ENCODE data around the genes SYT10 and ALG10.

DNA sequence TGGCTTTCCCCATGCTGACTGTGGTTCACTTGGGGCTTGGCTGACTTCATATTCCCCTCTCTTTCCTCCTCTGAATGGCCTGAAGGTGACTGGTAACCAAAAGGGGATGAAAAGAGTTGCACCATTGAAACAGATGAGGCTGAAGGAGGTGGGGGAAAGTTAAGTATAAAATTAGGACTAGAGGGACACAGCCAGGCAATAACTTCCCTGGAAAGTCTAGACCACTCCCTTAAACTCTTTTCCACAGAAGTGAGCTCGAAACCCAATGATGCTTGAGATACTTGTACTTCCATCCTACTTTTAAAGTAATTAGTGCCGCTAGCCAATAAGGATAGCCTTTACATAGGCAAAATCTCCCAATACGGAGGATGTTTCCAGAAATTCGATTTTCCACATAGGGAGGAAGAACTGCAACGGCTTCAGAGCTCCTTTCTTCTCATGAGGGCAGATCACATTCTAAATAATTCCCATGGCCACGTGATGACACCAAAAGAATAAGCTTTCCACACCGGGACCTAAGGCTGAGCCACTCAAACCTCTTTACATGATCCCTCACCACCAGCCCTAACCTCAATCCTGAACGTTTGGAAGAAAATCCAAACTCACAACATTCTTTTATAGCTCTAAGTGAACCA lies 1.2 kb downstream of the CAPRIN2 start:
- RRBS, 2 experiments: no CpG with 5 or more reads among the region's 8 CpGs

GRCh38 chr12:31103439-31104178 lies 29.9 kb downstream of the DDX11 start:
- RRBS, 2 experiments: no CpG with 5 or more reads among the region's 23 CpGs

GRCh38 chr12:31229435-31229964 lies 96.5 kb downstream of the SINHCAF start:
- RRBS, 2 experiments: no CpG with 5 or more reads among the region's 7 CpGs

DNA sequence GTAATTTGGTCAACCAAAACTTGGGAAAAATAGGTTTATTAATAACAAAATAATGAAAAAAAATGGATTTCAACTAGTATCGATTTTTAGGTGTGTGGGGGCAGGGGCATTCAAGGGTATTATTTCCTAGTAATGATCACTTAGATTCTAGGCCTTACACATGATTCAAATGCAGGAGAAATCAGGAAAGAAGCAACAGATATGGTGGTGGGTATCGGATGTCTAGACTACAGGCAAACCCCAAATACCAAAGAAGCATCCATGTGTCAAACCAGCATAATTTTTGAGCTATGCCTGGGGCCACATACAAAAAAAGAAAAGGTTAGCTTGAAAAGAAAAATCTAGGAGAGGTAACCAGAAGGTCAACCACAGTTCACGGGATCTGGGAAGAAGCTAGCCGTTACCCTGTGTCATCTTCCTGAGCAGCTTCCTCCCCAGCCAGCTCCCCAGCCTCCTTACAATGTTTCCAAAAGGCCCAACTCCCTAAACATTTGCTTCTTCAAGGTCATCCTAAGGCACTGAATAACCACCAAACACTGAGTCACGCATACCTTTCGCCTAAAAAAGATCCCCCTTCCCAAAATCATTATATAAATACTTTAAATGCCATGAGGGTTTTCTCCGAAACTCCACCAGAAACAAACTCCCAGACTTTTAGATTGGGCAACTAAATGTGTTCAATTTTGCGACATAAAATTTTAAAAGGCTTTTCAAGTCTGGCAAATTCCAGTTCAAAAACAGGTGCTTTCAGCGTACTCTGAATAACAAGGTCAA lies 3.1 kb downstream of the SINHCAF start:
- RRBS, 2 experiments: no CpG with 5 or more reads among the region's 9 CpGs

GRCh38 chr12:31324532-31324735 lies 1.5 kb downstream of the SINHCAF start:
- RRBS, 2 experiments: under 1% methylated on average over 10 of the region's 22 CpGs

GRCh38 chr12:31324736-31325794 lies 885 bp downstream of the SINHCAF start:
- RRBS, 2 experiments: under 1 to 1% methylated on average over 42 of the region's 108 CpGs

DNA sequence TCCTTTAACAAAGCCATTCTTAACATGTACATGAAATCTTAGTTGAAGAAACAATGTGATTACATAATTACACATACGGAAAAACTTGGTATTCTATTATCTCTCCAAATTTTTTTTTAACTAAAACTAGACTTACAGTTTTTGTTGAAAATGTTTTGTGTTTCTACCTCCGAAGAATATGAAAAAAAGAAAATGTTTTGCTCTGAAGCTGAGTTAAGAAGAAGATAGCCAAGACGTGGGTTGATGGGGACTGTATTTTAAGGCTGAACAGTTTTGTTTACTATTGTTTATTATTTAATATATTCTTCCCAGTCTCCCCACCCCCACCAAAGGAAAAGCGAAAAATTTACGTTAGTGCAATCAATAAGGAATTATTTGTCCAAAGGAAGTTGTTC lies 1.7 kb downstream of the DENND5B start:
- RRBS, 2 experiments: no CpG with 5 or more reads among the region's 5 CpGs

- RRBS, 2 experiments: no CpG with 5 or more reads among the region's 8 CpGs
Observed at GRCh38 chr12:31630094-31630528, 29.4 kb upstream of the ETFBKMT start.

DNA sequence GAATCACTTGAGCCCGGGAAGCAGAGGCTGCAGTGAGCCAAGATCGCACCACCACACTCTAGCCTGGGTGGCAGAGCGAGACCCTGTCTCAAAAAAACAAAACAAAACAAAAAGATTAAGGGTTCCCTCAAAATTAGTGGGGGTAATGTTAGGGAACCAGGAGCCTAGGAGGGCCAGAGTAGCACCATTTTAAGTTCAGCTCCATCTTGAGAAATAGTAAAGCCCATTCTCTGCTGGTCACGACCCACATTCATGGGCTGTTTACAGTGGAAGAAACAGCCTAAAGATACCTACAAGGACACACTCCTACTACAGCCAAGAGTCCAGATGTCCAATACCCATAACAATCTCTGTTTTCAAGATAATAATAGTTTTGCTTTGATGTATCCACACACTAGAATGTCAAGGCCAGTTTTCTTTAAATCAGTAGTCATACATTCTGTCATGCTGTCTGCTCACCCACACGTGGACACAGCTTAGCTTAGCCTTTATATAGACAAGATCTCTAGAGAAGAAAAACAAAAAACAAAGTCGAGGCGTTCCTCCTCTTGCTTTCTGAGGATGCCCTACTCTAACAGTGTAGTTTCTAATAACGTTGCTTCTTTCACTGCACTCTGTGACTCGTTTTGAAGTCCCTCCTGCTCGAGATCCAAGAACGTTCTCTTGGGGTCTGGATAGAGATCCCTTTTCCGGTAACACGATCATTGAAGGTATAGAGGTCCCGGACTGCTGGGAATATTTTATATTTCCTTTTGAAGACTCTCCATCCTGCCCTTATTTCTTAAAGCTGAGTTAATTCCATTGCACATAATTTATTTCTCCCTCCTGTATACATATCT lies 17.9 kb upstream of the ETFBKMT start:
- RRBS, 2 experiments: no CpG with 5 or more reads among the region's 14 CpGs

- RRBS, 2 experiments: no CpG with 5 or more reads among the region's 9 CpGs
Observed at GRCh38 chr12:31960571-31961488, 1.6 kb downstream of the RESF1 start.

DNA sequence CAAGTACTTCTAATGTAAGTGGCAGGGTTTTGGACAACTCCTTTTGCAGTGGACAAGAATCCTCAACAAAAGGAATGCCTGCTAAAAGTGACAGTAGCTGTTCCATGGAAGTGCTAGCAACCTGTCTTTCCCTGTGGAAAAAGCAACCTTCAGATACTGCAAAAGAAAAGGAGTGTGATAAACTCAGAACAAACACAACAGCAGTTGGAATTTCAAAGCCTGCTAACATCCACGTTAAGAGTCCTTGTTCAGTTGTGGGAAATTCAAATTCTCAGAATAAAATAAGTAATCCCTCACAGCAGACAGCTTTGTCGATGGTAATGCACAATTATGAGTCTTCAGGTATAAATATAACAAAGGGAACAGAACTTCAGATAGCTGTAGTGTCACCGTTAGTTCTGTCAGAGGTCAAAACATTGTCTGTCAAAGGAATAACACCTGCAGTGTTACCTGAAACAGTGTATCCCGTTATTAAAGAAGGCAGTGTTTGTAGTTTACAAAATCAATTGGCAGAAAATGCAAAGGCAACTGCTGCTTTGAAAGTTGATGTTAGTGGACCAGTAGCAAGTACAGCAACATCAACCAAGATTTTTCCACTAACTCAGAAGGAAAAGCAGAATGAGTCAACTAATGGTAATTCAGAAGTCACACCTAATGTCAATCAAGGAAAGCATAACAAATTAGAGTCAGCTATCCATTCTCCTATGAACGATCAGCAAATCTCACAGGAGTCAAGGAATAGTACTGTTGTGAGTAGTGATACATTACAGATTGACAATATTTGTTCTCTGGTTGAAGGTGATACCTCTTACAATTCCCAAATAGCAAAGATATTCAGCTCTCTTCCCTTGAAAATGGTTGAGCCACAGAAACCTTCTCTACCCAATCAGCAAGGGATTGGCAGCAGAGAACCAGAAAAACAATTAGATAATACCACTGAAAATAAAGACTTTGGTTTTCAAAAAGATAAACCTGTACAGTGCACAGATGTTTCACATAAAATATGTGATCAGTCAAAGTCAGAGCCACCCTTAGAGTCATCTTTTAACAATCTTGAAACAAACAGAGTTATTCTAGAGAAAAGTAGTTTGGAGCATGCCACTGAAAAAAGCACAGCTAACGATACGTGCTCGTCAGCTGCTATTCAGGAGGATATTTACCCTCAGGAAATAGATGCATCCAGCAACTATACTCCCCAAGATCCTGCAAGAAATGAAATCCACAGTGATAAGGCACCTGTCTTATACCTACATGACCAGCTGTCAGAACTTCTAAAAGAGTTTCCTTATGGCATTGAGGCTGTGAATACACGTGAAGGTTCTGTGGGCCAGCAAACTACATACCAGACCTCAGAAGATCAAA lies 24.1 kb downstream of the RESF1 start:
- RRBS, 2 experiments: no CpG with 5 or more reads among the region's 9 CpGs

- RRBS, 2 experiments: no CpG with 5 or more reads among the region's 1 CpG
Observed at GRCh38 chr12:32450862-32451194, 51.5 kb downstream of the FGD4 start.

- RRBS, 2 experiments: no CpG with 5 or more reads among the region's 5 CpGs
Observed at GRCh38 chr12:32502559-32503082, 103.3 kb downstream of the FGD4 start.

DNA sequence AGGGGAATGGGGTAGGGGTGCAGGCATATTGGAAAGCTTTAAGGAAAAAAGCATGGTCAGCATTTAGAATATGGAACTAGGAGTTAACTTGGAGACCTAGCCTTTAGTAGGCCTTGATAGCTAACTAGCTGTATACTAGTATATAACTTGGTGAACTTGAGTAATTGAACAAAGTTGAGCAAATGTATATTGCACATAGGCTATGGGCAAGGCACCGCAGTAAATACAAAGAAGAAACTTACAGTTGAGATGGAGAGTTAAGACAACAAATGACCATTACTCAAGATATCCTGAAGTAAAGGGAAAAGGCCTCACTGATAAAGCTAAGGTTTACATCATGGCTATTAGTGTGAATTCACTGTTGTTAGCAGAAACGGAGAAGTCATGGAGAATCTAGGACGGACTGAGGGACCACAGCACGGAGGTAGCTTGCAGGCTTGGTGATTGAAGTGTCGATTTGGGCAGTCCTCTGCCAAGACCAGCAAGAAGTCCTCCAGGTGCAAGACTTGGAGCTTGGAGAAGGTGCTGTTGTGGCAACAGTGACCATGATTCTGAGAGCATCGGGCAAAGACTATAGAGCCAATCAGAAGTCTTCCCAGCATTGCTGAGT lies 90.9 kb upstream of the DNM1L start:
- RRBS, 2 experiments: no CpG with 5 or more reads among the region's 6 CpGs

- RRBS, 2 experiments: no CpG with 5 or more reads among the region's 9 CpGs
Observed at GRCh38 chr12:32615572-32616082, 63.5 kb upstream of the DNM1L start.

- RRBS, 2 experiments: no CpG with 5 or more reads among the region's 11 CpGs
Observed at GRCh38 chr12:32756222-32756777, 603 bp upstream of the YARS2 start.

DNA sequence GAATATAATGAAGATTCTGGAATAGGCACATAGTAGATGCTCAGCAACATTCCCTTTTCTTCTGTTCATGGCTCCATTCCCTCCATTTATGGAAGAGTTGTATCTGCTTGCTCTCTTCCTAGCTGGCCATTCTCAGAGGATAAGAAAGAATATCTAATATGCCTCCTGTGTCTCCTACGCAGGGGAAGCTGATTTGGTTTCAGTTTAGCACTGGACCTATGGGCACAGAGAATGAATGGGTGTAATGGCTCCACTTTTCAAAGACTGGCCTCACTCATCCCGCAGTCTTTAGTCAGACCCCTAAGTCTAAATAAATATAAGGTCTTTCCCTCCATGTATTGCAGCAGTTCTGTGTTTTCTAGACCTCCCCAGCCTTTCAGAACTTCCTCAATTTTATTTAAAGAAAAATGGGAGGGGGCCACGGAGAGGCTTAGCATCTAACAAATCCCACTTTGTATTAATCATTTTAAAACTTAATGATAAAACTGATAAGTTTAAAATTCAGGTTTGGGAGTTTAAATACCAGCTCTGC lies 1.9 kb downstream of the PKP2 start:
- RRBS, 2 experiments: no CpG with 5 or more reads among the region's 3 CpGs

DNA sequence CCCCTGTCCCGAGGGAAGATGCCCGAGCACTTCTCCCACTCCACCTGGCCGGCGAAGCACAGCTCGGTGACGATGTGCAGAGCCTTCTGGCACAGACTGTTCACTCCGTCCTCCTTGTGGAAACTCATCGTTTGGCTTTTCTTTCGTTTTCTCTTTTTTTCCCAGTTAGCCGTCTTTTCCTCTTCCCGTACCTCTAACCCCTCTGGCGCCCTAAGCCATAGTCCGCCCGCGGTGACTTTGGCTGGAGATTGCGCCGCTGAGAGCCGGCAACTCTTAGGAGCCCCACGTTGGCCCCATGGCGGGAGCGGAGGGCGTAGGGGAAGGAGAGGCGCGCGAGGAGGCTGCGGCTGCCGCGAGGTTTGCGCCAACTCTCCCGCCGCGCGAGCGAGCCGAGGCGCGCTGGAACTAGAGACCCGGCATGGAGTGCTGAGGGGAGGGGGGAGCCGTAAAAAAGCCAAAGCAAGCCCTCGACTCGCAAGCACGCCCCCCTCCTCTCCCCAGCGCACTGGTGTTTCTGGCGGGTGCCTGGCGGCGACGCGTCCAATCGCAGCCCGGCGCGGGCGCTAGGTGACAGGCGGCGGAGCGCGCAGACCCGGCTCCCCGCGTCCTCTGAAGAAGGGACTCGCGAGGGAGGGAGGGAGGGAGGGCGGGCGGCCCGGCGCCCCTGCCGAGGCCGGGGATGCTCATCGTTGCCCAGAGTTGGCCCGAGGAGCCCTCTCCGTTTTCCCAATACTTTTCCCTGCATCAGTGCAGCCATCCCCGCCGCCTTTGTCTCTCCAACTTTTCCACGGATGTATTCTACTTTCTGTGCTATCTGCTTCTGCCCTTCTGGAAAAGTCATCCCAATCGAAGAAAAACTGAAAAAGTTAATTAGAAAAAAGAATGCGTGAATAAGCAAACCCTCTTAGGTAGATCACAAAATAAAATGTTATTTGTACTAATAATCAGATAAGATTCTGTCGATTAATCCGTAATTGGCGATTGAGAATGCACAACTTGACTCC lies at the start of gene SYT10:
Gene SYT10, minus strand, starts transcription at position 425 of the 1,004 bp plus-strand sequence.
- RRBS, 2 experiments: 67 to 75% methylated on average over 15 of the region's 79 CpGs

DNA sequence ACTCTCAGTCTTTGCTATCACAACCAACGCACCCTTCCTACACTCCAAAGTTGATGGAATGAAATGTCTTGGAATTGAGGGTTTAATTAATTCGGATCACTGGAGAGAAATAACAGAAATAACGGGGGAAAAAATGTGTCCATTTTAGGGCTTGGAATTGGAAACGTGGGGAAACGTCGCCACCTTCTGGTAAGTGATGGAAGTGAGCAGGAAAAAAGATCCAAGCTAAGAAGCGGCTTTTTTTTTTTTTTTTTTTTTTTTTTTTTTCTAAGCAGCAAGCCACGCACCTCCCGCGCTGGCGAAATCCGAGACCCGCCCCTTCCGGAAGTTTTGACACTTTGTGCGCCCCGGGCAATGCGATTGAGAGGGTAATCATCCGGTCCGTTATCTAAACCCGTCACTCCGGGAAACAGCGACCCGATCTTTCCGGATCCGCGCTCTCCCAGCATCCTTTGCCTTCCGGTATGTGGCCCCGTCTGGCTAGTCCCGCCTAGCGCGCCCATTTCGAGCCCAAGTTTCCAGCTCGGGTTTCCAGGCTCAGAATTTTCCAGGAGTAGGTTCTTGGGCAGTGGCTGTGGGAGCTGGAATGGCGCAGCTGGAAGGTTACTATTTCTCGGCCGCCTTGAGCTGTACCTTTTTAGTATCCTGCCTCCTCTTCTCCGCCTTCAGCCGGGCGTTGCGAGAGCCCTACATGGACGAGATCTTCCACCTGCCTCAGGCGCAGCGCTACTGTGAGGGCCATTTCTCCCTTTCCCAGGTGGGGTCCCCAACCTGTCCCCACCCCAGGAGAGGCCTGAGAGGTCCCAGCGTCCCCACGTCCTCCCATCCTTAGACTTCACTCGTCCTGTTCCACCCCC lies at the start of gene ALG10:
Gene ALG10, plus strand, starts transcription at position 483 of the 857 bp plus-strand sequence.
- RRBS, 2 experiments: no CpG with 5 or more reads among the region's 46 CpGs